A549 (cell line): ENCODE results near the genes CPA1 and MEST.

- PRO-cap: no peak
CAGE:
- cytosol, long polyA plus RNA: no peak
- long polyA plus RNA: no peak
- nucleus, long polyA plus RNA: no peak
Measured at GRCh38 chr7:130273899-130274534, 7.4 kb downstream of the CPA2 start.

GRCh38 chr7:130308314-130308605 is 15.3 kb downstream of the CPA4 start:
- PRO-cap: no peak
CAGE:
- cytosol, long polyA plus RNA: no peak
- long polyA plus RNA: no peak
- nucleus, long polyA plus RNA: no peak

GRCh38 chr7:130379418-130380638 is at the start of gene CPA1:
Gene CPA1, plus strand, starts transcription at chr7:130380494.
- PRO-cap: no peak
CAGE:
- cytosol, long polyA plus RNA: no peak
- long polyA plus RNA: no peak
- nucleus, long polyA plus RNA: no peak

- PRO-cap: no peak
CAGE:
- cytosol, long polyA plus RNA: no peak
- long polyA plus RNA: no peak
- nucleus, long polyA plus RNA: no peak
Measured at GRCh38 chr7:130380961-130381267, 620 bp downstream of the CPA1 start.

DNA sequence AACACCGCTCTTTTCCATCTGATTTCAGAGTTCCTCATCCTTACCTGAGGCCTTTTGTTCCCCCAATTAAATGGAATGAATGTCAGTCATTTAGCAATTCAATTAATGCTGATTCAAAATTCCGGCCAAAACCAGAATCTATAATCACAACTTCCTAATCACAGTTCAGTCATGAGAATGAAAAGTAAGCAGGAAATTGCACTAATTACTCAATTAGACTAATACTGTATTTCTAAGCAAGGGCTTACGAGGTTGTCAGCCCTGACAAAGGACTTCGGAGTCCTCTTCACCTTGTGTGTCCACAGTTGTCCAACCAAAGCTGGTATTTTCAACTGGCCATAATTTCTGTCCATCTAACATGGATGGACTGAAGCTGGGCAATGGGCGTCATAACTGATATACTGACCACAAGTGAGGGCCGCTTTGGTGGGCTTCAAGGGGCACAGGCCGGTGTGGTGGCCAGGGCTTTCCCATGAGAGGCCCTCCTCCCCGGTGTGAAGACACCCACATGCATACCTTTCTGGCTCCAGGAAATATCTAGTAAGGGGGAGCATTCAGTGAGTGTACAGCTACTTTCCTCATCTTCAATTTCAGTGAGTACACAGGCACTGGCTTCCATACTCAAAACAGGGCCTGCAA is 17.5 kb downstream of the CPA1 start:
- PRO-cap: no peak
CAGE:
- cytosol, long polyA plus RNA: no peak
- long polyA plus RNA: no peak
- nucleus, long polyA plus RNA: no peak

DNA sequence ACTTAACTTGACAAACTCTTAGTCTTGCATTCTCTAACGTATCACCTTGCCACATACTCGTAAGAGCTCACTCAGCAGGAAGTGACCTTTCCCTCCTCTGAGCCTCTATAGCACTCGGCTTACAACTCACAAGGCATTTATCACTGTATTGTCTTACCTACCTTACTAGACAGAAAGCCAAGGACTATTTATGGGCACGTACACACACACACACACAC is 21.2 kb downstream of the CEP41 start:
- PRO-cap: no peak
CAGE:
- cytosol, long polyA plus RNA: no peak
- long polyA plus RNA: no peak
- nucleus, long polyA plus RNA: no peak

DNA sequence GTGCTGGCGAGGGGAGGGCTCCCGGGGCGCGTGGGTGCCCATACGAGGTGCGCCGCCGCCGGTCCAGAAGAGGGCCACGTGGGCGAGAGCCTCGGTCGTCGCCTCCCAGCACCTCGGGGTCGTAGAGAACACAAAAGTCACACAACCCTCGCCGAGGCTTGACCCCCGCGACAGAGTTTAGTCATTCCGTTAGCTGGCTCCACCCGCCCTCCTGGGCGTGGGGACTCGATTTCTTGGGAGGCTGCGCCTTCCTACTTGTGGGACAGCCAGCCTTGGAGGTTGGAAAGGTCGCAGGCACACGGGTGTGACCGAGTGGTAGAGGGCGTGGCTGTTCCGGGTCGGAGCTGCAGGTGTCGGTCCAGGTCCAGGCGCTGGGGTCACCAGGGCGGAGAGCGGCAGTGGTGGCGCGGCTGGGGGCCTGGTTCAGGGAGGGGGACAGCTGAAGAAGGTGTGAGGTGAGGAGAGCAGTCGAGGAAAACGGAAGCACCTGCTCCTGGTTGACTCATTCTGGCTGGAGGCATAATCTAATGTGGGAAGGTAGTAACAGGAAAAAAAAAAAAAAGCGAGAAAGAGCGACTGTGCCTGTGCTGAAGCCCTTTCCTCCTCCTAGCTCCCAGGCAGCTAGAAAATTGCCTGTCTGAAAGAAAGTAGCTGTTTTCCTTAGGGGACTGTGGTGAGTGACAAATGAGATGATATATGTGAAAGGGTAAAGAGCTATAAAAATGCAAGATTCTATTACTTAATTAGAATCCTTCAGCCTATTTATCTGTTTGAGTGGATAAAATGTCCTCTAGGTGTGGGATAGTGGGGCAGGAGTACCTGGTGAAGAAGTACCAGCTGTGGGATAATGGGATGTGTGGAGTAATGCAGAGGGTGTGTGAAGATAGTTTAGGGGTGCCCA is 5.1 kb upstream of the MEST start:
- PRO-cap: no peak
CAGE:
- cytosol, long polyA plus RNA: no peak
- long polyA plus RNA: no peak
- nucleus, long polyA plus RNA: no peak

DNA sequence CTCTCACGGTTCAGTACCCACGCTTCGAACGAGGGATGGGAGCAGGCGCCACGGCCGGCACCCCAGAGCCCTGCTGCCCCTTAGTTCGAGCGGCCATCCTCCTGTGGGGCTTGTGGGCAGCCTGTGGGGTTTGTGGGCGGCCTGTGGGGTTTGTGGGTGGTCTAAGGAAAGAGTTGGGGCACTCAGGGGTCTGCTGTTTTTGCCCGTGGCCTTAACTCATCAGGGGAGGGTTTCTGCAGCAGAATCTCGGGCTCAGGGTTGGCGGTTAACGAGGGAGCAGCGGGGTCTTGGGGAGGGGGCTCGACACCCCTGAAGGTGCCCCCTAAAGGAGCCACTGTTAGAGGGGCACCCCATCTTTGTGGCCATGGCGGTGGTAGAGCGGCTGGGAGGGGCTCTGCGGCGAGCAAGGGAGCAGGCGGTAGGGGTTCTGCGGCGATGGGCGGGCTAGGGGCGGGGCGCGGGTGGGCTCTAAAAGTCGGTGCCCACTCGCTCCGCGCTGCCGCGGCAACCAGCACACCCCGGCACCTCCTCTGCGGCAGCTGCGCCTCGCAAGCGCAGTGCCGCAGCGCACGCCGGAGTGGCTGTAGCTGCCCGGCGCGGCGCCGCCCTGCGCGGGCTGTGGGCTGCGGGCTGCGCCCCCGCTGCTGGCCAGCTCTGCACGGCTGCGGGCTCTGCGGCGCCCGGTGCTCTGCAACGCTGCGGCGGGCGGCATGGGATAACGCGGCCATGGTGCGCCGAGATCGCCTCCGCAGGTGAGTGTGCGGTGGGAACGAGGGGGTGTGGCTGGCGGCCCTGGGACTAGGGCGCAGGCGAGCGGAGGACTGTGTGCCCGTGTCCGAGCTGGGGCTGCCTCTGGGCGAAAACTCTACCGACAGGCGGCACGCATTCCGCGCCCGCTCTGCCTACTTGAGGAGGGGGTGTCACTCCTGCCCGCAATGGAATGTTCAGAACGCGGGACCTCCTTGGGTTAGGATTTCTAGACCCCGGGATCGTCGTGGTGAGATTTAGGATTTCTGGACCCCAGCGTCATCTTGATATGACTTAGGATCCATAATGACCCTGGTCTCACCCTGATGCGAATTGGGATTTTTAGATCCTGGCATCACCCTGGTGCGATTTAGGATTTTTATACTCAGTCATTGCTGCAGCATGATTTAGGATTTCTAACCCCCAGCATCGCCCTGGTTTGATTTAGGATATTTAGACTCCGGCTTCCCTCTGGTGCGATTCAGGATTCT is at the start of gene MEST:
MEST (plus strand) TSS at position 498 of the 1,238 bp plus-strand sequence.
- PRO-cap: no peak
CAGE:
- cytosol, long polyA plus RNA: no peak
- long polyA plus RNA: no peak
- nucleus, long polyA plus RNA: no peak

GRCh38 chr7:130505728-130506874 is 14.2 kb downstream of the MEST start:
- PRO-cap: no peak
CAGE:
- cytosol, long polyA plus RNA: no peak
- long polyA plus RNA: no peak
- nucleus, long polyA plus RNA: no peak

DNA sequence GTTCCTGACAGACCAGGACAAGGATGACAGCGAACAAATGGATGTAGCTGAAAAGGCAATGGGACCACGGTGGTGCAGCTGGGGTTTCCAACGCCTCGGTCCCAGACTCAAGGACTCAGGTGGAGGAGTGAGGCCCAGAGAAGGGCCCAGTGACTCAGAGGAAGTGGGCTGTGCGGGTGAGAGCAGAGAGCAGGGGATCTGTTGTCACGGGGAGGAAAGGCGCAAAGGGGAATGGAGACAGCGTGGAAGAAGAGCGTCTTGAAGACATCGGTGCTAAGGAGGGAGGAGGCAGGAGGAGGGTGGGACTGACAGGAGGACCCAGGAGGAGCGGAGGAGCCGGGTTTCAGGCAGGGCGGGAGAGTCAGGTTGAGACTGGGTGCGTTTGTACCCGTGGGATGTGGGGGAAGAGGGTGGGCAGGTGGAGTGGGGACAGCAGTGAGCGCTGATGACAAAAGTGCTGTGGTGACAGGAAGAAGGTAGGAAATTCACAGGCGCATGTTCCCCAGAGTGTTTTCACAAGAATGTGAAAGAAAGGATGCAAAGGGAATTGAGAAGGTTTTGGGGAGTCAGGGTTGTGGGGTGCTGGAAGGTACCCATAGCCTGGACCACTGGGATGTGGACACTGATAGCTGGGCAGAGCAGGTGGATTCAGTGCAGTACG is 36.0 kb downstream of the MEST start:
- PRO-cap: no peak
CAGE:
- cytosol, long polyA plus RNA: no peak
- long polyA plus RNA: no peak
- nucleus, long polyA plus RNA: no peak

- PRO-cap: no peak
CAGE:
- cytosol, long polyA plus RNA: no peak
- long polyA plus RNA: no peak
- nucleus, long polyA plus RNA: no peak
Measured at GRCh38 chr7:130534670-130535560, 43.0 kb downstream of the MEST start.

DNA sequence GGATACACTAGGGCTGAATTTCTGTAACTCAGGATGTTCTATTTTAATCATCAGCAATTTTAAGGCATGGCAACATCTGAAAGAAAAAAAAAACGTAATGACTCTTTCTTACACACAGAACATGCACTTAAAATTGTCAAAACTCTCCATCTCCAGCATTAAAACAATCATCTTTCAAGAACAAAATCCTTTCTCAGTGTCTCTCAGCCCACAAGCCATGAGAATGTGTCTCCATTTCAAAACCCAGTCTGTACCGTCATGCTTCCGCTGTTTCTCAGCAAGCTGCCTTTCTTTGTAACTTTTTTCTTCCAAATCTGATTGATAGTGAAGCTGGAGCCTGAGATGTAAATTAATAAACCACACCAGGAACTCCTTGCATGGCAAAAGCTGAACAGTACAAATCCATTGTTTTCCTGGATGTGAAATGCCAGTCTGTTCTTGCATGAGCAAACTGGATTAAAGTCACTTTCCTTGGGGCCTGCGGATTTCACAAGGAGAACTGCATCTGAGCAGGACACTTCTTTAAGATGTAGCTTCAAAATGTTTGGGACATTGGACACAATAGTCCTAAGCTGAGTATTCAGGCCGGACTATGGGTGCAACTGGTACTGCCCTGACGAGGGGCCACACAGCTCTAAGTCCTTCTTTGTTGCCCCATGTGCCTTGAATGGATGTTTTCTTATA is 147.5 kb upstream of the KLF14 start:
- PRO-cap: no peak
CAGE:
- cytosol, long polyA plus RNA: no peak
- long polyA plus RNA: no peak
- nucleus, long polyA plus RNA: no peak

DNA sequence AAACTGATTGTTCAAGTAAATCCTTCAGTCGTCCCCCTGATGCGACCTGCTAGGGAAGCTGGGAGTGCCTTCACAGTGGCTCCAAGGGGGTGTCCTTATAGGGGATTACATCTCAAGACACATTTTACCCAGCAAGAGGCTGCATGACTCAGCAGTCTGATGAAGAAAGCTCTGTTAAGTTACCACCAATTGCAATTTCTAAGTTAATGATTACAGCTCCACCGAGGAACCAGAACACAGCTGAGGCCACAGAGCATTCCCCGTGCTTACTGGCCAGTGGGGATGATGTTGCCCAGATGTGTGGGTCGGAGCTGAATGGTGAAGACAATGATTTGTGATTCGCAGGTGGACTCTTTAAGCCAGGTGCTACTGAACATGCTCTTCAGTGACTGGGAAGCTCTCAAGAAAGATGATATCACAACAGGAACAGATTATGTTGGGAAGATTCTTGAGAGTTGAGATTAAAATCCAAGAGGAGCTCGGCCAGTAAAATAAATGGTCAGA is 151.1 kb upstream of the KLF14 start:
- PRO-cap: no peak
CAGE:
- cytosol, long polyA plus RNA: no peak
- long polyA plus RNA: no peak
- nucleus, long polyA plus RNA: no peak

- PRO-cap: no peak
CAGE:
- cytosol, long polyA plus RNA: no peak
- long polyA plus RNA: no peak
- nucleus, long polyA plus RNA: no peak
Measured at GRCh38 chr7:130909257-130909993, 175.4 kb upstream of the KLF14 start.

DNA sequence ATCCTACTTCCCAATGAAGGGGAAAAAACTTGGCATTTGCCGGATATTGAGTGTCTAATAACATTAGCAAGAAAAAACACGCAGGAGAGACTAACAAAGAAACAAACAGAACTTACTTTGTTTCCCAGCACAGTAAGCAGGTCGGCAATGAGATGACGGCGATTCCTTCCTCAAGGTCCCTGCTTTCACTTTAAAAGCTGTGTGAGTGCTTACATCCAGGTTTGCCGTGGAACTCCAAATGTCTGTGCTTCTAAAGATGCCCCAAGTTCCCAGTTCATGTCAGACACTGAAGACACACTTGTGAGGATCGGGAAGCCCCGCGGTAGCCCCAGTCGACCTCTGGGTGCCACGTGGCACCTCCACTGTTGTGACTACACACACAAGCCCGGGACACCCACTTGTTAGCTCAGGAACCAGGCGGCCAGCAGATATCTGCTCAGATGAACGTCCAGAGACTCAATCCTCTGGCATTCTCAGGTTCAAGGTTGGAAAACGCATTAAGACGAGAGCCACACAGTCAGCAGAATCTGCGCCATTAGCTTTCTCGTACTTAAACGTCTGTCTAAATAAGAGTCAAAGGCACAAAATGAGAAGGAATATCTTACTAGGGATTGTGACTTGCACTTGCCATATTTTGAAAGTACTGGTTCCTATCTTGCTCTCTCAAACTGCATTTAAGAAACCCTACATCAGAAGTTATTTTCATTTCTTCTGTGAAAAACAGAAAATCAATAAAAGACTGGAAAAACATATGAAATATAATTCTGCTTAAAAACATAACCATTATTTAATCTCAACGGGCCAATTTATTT is 207.5 kb upstream of the KLF14 start:
- PRO-cap: no peak
CAGE:
- cytosol, long polyA plus RNA: no peak
- long polyA plus RNA: no peak
- nucleus, long polyA plus RNA: no peak

DNA sequence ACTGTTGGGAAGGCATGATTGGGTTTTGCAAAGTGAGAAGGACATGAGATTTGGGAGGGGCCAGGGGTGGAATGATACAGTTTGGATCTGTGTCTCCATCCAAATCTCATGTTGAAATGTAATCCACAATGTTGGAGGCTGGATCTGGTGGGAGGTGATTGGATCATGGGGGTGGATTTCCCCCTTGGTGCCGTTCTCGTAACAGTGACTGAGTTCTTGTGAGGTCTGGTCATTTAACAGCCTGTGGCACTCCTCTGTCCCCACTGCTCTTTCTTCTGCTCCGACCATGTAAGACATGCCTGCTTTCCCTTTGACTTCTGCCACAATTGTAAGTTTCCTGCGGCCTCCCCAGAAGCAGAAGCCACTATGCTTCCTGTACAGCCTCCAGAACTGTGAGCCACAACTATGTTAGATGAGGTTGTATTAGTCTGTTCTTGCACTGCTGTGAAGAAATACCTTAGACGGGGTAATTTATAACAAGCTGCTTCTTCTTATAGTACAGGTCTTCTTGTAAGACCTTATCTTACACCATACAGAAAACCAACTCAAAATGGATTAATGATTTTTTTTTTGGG is 241.7 kb upstream of the KLF14 start:
- PRO-cap: no peak
CAGE:
- cytosol, long polyA plus RNA: no peak
- long polyA plus RNA: no peak
- nucleus, long polyA plus RNA: no peak

- PRO-cap: no peak
CAGE:
- cytosol, long polyA plus RNA: no peak
- long polyA plus RNA: no peak
- nucleus, long polyA plus RNA: no peak
Measured at GRCh38 chr7:130987036-130987600, 253.1 kb upstream of the KLF14 start.

DNA sequence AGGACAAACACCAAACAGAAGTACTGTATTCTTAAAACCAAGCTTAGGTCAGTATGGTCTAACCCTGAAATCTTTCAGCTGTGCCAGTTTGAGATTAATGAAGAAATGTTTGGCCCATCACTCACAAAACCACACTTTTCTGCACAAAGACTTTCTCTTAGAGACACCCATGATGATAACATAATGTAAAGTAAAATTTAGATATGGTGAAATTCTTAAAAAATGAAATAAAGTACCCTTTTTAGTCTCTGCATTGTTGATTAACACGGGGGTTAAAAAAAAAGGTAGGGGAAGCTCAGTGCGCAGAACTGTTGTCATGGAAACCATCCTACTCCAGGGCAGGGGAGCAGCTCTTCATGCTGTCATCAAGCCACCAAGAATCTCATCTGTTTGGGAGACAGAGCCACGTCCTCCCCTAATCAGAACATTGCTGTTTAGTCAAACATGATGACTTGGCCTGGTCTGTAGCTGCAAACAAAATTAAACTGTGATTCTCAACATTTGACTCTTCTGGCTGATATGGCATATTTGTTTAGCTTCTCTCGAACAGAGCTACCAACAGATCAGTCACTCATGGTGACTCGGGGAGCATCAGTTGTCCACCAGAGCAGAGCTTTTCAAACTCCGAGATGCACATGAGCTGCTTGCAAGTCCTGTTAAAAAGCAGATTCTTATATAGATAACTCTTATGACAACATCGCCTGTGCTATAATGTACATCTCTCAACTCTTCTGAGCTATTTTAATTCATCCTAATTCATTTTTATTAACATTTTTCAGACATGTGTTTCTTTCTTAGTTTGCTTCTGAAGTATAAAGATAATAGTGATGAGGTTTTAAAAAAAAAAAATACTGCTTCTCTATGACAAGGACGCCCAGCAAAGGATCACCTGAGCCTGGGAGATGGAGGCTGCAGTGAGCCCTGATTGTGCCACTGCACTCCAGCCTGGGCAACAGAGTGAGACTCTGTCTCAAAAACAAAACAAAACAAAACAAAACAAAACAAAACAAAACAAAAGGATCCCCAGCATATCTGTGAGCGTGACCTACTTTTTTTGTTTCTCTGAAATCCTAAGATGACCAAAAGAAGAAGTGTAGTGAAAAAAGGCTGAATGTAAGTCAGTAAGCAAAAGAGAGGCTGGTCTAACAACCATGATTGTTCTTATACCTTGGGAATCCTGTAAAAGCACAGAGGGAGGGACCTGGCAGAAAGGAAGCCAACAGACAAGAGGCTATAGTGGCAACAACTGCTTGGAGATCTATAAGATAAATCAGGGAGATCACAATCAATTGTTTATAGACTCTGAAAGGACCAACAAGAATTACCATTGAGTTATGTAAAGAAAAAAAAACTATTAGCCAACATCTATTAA is 254.7 kb upstream of the KLF14 start:
- PRO-cap: no peak
CAGE:
- cytosol, long polyA plus RNA: no peak
- long polyA plus RNA: no peak
- nucleus, long polyA plus RNA: no peak

- PRO-cap: no peak
CAGE:
- cytosol, long polyA plus RNA: no peak
- long polyA plus RNA: no peak
- nucleus, long polyA plus RNA: no peak
Measured at GRCh38 chr7:130994728-130995376, 260.8 kb upstream of the KLF14 start.

- PRO-cap: no peak
CAGE:
- cytosol, long polyA plus RNA: no peak
- long polyA plus RNA: no peak
- nucleus, long polyA plus RNA: no peak
Measured at GRCh38 chr7:130996696-130997411, 262.8 kb upstream of the KLF14 start.